ENCODE measurements around the genes DCST1 and RIT1.

- RRBS: no CpG with 5 or more reads among the region's 5 CpGs
These were observed at the start of gene DCST1 for GRCh38 chr1:155033670-155033959. TSS of gene DCST1 (plus strand) at chr1:155033824.

DNA sequence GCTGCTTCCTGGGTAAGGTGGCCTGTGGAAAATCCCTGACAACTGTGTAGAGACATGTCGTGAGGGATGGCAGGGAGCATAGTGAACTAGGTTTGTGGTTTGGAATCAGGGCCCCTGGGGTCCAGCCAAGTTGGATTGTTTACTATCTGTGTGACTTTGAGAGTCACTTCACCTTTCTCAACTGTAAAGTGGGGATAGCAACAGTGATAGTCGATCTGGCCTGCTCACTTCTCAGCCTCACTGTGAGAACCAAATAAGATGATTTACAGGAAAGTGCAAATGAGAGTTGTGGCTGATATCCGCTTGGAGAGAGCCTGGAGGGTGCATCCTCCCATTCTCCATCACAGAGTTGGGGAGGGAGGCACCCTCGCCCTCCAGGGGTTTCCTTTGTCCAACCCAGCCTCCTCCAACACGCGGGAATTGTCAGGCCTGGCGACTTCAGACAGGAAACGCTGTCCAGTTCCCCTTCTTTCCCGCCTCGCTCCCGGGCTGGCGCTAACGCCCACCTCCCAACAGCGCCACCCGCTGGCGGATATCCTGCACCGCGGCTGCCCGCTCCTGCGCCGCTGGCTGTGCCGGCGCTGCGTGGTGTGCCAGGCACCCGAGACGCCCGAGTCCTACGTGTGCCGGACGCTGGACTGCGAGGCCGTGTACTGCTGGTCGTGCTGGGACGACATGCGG lies 875 bp upstream of the ADAM15 start:
- RRBS: under 1% methylated on average over 23 of the region's 35 CpGs

DNA sequence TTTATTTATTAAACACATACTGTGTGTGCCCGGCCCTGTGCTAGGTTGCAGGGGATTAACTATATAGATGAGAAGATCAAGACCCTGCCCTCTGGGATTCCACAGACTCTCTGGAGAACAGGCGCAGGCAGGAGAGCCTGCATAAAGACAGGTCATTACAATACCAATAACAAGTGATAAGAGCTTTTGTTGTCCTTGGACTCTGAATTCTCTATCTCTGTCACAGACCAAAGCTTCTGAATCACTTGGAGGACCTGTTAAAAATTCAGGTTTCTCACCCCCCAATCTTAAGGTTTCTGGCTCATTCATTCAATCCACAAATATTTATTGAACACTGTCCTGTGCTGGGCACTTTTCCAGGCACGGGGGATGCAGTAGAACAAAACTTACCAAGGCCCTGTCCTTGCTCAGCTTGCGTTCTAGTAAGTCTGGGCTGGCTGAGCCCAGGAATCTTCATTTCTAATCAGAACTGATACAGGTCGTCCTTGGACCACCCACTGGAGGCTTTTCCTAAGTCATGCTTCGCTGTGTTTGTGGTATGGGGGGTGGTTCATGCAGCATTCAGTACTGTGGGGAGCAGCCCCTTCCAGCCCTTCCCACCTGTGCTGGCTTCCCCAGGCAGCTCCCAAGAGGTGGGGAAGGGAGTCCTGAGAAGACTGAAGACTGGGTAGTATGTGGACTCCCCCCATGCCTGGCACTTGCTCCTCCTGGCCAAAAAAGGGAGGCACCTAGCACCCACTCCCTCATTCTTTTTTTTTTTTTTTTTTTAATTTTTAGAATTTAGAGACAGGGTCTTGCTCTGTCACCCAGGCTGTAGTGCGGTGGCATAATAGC lies 1.5 kb downstream of the EFNA4 start:
- RRBS: no CpG with 5 or more reads among the region's 7 CpGs

DNA sequence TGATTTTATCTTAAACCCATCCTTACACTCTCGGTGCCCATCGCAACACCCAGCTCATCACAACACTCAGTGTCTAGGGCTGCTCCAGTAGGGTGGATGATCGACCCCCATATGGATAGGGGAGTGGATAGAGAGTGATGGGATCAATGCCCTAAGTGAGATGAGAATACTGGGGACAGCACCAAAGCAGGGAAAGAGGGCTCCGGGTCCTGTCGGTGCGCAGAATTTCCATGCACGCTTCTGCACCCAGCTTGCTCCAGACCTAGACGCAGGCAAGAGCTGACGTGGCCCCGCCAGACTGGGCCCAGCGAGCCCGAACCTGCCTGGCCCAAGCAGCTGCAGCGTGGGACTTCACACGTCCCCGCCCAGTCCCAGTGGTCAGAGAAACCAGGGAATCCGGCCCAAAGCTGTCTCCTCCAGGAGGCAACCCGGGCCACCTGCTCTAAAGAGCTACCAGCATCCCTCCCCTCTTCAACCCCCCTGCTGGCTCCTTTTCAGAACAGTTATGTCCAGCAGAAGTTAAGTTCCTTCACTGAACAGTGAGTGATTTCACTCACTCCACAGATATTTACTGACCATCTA lies 2.3 kb upstream of the EFNA1 start:
- RRBS: no CpG with 5 or more reads among the region's 17 CpGs

DNA sequence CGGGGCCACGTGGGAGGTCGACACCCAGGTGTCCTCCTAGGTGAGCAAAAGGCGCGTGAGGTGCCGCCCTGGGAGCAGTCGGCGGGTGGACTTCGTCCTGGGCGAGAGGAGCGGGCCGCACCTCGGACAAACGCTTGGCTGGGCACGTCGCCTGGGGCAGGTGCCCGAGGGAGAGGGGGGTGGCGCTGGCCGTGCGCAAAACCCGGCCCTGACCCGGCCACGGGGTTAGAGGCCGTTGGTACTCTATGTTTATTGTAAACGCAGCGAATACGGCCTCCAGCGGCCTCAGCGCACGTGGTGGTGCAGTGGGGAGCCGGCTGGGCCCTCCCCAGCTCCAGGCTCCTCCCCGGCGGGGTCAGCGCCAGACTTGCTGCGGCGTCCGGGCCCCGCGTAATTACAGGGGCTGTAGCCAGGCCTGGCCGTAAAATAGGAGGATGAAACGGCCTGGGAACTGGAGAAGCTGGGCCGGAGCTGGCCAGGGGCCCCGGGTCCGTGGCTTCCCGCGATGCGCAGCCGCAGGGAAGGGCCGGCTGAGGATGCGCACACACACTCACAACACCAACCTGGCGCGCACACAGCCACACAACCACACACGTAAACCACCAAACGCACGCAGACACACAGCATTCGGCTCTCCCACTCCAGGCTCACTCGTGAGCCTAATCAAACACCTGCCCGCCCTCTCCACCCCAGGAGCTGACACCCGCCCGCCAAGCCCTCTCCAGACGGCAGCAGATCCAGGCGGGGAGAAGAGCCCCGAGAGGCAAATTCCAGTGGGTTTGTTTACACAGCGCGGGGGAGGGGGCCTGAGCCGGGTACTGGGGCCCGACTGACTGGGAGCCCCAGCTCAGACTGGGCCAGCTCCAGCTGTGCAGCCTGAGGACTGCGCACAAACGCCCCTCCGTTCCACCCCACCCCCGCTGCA lies 1.5 kb upstream of the EFNA1 start:
- RRBS: 2% methylated on average over 19 of the region's 71 CpGs

GRCh38 chr1:155129897-155130823 lies 2.5 kb downstream of the EFNA1 start:
- RRBS: 44% methylated on average over 1 of the region's 17 CpGs

GRCh38 chr1:155134139-155134879 lies 1.3 kb upstream of the SLC50A1 start:
- RRBS: no CpG with 5 or more reads among the region's 7 CpGs

DNA sequence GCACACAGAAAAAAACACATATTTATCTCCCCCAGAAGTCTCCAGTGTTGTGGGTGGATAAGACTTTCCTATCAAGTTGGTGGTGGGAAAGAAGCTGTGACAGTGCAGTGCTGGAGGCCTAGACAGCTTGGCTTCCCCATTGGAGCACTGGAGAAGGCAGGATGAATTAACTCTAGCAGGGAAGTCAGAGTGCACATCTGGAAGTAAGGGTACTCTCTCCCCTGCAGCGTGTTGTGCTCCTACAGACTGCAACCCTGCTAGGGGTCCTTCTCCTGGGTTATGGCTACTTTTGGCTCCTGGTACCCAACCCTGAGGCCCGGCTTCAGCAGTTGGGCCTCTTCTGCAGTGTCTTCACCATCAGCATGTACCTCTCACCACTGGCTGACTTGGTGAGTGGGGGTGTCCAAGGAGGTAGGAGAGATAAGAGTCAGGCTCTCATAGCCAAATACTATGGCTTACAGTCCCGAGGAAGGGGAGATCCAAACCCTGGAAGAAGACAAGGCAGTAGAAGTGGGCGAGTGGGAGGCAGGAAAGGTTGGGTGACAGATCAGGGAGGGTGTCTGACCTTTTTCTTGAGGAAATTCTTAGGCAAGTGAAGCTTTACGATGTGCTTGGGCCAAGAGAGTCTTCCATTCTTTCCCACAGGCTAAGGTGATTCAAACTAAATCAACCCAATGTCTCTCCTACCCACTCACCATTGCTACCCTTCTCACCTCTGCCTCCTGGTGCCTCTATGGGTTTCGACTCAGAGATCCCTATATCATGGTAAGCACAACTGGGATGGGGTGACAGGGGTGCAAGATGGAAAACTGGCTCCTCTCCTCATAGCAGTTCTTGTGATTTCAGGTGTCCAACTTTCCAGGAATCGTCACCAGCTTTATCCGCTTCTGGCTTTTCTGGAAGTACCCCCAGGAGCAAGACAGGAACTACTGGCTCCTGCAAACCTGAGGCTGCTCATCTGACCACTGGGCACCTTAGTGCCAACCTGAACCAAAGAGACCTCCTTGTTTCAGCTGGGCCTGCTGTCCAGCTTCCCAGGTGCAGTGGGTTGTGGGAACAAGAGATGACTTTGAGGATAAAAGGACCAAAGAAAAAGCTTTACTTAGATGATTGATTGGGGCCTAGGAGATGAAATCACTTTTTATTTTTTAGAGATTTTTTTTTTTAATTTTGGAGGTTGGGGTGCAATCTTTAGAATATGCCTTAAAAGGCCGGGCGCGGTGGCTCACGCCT lies 2.1 kb downstream of the SLC50A1 start:
- RRBS: no CpG with 5 or more reads among the region's 12 CpGs

- RRBS: 60% methylated on average over 8 of the region's 13 CpGs
These were observed 15.1 kb downstream of the THBS3 start for GRCh38 chr1:155192645-155193013.

DNA sequence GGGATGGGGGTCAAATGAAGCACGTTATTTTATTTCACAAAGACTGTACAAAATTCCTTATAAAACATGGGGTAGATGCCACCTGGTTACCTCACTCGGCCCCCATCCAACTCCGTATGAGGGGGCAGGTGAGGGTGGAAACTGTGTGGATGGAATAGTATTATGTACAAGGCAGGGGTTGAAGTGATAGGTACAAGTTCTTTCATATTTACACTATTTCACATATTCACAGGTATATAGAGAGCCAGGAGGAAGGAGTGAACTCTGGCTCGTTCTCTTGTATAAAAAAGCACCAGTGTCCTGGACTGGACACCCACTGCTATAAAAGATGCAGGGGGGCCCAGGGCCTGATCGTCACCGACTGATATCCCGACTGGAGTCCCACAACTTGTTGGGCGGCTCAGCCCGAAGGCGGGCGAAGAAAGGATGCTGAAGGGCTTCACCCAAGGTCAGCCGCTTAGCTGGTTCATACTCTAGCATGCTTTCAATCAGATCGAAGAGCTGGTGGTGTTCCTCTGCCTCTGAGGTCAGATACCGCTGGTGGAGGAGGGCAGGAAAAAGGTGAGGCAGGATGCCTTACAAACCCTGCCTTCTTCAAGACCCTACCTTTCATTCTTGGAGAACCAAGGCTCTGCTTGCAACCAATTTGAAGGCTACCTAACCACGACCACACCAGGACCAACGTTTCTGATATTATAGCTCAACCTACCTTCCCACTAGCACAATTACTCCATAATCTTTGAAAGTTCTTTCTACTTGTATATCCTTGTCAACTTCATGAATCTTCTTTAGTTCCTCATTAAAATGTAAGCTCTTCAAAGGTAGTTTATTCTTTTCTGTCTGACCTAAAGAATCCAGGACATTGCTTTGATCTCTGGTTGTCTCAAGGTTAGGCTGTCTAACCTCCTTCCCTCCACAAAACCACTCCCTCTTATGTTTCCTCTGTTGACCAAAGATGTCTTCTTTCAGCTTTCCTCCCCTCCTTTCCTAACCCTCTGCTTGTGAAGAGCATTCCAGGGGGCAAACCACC lies 1.0 kb upstream of the SCAMP3 start:
- RRBS: no CpG with 5 or more reads among the region's 16 CpGs

DNA sequence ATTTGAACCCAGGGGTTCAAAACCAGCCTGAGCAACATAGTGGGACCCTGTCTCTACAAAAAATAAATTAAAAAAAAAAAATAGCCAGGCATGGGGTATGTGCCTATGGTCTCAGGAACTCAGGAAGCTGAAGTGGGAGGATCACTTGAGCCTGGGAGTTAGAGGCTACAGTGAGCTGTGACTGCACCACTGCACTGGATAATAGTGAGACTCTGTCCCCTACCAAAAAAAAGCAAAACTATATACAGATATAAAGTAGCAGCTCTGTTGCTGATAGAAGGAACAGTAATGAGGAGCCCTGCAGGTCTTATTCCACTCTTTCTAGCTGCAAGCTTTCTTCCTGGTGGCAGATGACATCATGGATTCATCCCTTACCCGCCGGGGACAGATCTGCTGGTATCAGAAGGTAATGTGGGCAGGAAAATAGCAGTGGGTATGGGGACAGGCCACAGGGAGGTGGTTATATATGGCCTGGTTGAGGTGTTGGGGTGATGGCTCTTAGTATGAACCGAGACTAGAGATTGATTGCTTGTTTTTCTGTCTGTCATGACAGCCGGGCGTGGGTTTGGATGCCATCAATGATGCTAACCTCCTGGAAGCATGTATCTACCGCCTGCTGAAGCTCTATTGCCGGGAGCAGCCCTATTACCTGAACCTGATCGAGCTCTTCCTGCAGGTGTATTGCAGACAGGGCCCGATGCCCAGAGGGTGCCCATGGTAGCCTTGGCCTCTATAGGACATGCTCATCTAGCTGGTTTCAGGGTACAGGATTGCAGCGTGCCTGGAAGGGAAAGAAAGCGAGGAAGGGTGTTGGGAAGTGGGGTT lies 2.9 kb upstream of the RUSC1 start:
- RRBS: no CpG with 5 or more reads among the region's 11 CpGs

- RRBS: no CpG with 5 or more reads among the region's 4 CpGs
These were observed 67.7 kb downstream of the RUSC1 start for GRCh38 chr1:155388348-155388857.

GRCh38 chr1:155562860-155563382 lies 318 bp upstream of the ASH1L start:
- RRBS: 2% methylated on average over 16 of the region's 56 CpGs

DNA sequence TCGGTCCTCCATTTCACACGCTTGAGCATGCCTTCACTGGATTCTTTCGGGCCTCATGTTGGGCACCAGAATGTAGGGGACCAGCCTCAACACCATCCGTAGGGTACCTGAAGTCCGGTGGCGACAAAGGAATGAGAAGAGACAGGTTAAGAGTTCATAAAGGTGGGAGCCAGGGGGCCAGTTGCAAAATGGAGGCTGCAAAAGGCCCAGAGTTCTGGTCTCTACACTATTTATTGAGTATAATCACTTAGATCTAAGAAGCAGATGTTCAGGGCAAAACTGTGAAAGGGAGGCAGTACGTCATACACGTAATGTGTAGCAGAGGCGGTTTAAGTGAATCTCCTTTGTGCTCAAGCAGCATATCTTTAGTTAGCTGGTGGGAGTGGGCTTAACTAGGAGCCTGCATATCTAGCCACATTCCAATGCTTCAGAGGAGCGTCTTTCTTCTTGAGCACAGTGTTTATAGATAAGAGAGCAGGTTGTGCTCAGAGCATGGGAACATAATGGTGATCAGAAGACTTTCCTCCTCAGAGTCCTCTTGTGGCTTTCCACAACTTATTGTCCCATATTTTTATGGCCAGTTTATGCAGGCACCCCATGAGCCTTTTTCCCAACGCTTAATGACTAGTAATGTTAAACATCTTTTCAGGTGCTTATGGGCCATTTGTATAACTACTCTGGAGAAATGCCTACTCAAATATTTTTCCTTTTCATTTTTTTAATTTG lies 10.2 kb downstream of the DAP3 start:
- RRBS: no CpG with 5 or more reads among the region's 11 CpGs

- RRBS: 1% methylated on average over 7 of the region's 34 CpGs
These were observed 797 bp downstream of the SYT11 start for GRCh38 chr1:155859931-155860797.

DNA sequence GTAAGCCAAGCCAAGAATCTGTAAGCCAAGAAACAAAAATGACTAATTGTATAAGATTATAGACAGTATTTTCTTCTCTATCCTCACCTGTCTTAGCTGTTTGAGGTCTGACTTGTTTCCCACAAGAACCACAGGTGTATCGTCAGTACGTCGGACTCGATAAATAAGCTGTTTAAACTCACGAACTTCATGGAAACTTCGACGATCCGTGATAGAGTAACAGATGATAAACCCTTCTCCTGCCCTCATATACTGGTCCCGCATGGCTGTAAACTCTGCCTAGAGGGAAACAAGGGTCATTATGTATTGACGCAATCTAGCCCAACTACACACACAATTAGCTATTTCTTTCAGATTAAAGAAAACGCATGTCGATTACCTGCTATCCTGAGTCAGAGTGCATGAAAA lies 6.9 kb downstream of the RIT1 start:
- RRBS: no CpG with 5 or more reads among the region's 12 CpGs

GRCh38 chr1:155909872-155910314 lies 1.3 kb downstream of the RIT1 start:
- RRBS: no CpG with 5 or more reads among the region's 5 CpGs

DNA sequence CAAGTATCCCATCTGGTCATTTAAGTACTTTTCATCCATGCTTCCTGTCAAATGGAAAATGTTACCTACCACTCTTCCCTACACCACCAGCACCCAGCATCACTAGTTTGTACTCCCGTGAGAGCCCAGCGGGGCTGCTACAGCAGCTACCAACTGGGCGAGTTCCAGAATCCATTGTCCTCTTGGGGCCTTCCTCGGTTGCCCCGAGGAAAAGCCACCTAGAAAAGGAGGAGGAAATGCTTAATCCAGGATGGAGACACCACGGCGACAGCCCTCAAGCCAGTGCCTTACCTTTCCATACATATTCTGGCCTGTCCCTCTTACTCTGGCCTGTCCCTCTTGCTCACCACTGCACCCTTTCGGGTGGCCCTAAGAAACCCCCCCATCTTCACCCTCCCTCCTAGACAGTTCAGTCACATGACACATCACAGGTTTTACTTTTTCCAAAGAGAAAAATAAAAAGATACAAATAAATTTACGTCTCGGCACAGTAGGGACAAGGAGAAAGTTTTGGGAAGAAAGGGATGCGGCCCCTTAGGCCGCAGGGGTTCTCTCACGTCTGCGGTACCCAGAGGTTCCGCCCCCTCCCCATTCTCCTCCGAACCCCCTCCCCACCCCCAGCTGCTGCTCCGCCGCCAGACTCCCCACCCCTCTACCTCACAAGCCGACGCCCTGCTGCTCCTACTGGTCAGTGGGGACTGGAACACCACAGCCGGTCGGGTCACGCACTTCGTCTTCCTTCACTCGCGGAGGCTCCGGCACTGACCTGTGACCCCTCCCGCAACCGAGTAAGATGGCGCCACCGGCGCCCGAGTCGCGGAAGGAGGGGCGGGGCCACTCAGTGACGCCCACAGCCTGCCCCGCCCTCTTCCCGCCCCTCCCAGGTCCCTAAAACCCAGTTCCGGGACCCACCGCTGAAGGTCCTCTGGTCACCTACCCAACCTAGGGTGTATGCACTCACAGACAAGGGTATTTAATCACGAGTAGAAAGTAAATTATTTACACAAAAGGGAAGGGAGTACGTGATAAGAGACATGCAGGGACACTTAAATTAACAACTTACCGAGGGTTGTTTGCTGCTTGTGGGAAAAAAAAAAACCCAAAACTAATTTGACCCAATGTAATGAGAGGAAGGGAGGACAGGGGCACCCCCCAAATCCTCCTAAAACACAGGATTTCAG lies at the start of gene RIT1:
Gene RIT1, minus strand, starts transcription at position 763 of the 1,181 bp plus-strand sequence.
- RRBS: 1% methylated on average over 12 of the region's 44 CpGs

GRCh38 chr1:155941934-155942570 lies 614 bp downstream of the RXFP4 start:
- RRBS: no CpG with 5 or more reads among the region's 27 CpGs

DNA sequence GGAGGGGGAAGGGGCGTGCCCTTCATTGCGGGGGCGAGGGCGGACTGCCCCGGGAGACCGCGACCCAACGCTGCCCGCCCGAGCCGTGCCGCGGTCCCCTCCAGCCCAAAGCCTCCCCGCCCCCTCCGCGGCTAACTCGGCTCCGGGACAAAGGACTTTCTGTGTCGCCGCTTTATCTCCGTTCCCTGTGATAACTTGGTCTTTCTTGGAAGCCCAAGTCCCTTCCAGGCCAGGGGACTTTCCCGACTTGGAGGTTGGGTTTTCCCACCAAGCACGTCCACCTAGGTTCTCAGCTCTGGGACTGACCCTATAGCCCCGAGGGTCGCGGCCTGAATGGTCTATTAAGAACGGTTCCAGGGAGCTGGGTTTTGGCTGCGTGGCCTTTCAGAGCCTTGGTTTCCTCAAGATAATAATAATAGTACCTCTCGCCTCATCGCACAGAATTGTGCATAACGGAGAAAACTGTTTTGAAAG lies 447 bp upstream of the UBQLN4 start:
- RRBS: under 1% methylated on average over 15 of the region's 31 CpGs

Measured in non-pigmented ciliary epithelial cell (primary cell).